LHCN-M2 (cell line): ENCODE measurements around a stretch of chr17.

DNA sequence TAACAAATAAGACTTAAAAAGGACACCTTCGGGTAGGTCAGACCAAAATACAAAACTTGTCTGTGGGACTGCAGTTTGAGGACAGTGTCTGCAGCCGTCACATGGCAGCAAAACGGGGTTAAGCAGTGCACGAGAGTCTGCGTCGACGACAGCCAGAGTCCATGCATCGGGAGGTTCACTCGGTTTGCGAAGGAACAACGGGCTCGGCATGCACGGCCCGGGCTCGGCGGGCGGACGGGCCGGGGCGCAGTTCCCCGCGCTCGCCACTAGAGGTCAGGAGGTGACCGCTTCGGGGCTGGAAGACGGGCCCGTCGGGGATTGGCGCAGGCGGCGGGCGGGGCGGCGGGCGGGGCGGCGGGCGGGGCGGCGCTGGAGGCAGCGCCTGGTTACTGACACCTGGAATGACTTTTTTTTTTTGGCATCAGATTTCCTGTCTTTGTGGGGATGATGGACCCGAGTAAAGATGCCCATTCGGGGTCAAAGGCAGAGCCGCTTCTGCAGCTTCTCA lies 6.4 kb downstream of the SCGB1C2 start:
- RAMPAGE, long total RNA = no peak

DNA sequence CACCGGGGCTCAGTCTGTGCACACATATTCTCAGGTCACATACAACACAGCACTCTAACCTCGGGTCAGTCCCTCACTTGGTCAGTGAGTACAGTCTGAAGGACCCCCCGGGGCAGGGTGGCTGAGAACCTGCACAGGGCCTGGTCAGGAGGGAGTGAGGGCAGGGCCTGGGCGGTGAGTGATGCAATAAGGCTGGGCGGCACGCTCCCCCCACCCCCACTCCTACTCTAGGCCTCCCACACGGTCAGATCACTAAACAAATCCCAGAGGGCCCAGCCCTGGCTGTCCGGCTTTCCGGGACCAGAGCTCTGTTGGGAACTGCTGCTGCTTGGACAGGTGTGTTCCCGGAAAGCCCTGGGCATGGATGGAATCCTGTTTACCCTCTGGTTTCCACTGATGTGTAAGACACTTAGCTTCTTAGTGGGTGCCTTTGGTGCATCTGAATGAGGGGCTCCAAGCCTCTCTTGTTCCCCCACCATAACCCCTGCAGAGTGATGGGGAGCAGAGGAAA lies 972 bp upstream of the DOC2B start:
- RAMPAGE, long total RNA = no peak

GRCh38 chr17:245192-245813 lies 63.9 kb upstream of the DOC2B start:
- RAMPAGE, long total RNA = no peak

GRCh38 chr17:266046-266560 lies 84.7 kb upstream of the DOC2B start:
- RAMPAGE, long total RNA = no peak

- RAMPAGE, long total RNA = no peak
These were observed 48.2 kb downstream of the RPH3AL start for GRCh38 chr17:304323-304907.

DNA sequence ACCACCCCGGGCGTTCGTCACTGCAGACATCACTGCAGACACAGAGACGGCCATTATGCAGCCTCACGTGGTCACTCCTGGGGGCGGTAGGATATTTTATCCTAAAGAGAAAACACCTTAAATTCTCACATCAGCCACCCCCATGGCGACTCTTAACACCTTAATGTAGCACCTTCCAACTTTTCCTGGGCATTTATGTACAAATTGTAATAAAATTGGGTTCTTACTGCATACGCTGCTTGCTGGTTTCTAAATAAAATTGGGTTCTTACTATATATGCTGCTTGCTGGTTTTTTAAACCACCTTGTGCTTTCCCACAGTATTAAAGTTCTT lies 19.4 kb downstream of the RPH3AL start:
- RAMPAGE, long total RNA = no peak

GRCh38 chr17:333547-334624 lies 18.7 kb downstream of the RPH3AL start:
- RAMPAGE, long total RNA = no peak

DNA sequence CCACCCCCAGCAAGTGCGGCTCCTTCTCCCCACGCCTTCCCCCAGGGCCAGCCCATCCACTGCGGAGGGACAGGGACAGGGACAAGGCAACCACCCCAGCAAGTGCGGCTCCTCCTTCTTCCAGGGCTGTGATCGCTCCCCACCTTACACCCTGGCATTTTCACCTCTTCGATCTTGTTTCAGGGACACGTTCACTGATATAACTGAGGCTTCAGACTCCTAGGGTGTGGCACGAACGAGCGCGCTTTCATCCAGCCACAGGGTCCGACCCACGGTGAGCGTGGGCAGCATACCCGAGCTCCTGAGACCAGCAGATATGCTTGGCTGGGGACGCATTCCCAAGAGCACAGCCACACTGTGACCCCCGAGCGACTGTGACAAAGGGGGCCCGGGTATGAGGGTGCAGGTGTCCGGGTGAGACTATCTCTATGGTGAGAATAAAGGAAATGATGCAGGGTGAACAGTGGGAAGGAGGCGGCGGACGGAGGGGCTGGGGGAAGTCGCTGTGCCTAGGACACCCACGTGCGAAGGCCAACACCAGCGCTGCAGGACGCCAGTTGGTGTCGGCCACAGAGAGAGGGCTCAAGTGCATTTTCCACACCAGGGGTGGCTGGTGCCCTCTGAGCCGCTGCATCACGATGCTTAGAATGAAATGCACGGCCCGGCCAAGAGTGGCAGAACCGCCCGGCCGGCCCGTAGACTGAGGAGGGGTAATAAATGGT lies 17.6 kb downstream of the RPH3AL start:
- RAMPAGE, long total RNA = no peak

GRCh38 chr17:522895-523314 lies 112.8 kb downstream of the C17orf97 start:
- RAMPAGE, long total RNA = no peak

GRCh38 chr17:545115-545801 lies 135.1 kb downstream of the C17orf97 start:
- RAMPAGE, long total RNA = no peak

- RAMPAGE, long total RNA = no peak
These were observed 648 bp downstream of the VPS53 start for GRCh38 chr17:713920-714462.

- RAMPAGE, long total RNA = no peak
These were observed 586 bp upstream of the GEMIN4 start for GRCh38 chr17:752464-753236.

DNA sequence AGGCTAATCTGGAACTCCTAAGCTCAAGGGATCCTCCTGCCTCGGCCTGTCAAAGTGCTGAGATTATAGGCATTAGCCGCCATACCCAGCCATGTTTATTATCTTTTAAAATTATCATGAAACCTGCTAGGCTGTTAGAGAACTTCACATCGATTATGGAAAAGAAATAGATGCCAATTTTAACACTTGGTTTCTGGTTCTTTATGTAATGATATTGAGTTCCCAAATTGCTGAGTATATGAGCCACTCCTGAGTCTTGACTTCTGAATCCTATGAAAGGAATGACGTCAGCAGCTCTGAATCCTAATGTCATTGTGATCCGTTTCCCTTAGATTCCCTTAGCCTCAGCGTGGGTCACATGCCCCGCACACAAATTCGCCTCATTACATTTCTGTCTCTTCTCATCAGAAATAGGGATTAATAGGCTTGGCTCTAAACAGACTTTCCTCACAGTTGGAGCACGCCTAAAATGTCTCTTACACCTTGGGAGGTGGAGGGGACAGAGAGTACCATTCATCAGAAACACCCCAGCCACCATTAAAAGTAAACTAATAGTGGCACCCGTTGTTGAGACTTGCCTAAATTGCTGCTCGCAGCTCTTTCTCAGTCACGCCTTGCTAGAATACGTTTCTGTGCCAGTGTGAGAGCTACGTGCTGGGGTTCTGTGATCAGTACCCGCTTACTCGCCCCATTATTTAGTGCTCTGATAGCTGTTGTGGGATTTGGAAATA lies 7.0 kb downstream of the MRM3 start:
- RAMPAGE, long total RNA = no peak

DNA sequence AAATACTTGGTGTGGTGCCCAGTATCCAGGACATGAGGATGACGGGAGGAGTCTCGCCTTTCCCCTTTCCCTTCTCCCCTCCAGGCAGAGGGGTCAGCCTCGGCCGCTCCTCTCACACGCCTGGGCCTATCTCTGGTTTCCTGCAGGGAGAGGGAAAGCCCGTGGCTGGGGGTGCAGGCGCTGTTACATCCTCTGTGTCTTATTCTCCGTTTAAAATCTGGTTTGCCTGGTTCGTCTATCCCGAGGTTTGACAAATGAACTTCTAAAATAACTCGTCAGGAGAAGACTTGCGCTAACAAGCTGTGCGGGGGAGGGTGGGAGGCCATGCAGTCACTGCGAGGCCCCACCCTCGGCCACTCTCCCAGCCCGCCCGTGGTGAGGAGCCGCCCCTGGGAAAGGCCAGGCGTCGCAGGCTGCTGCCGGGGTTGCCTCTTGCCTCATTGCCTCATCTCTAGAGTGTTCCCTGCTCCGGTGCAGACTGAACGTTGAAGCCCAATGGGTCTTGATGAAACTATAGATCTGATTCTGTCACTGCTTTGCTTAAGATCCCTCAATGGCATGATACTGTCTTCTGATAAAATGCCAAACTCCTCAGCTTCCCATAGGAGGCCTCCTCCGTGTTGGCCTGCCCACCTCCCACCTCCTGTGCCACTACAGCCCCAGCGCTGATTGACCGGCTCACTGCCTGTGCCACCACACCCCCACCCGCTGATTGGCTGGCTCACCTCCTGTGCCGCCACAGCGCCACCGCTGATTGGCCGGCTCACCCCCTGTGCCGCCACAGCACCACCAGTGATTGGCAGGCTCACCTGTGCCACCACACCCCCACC lies 7.9 kb downstream of the MRM3 start:
- RAMPAGE, long total RNA = no peak

- RAMPAGE, long total RNA = no peak
These were observed 98.4 kb downstream of the MRM3 start for GRCh38 chr17:880074-881346.

GRCh38 chr17:1002290-1003346 lies 5.7 kb downstream of the TIMM22 start:
- RAMPAGE, long total RNA = no peak

- RAMPAGE, long total RNA = no peak
These were observed 9.1 kb downstream of the TIMM22 start for GRCh38 chr17:1005926-1006557.

GRCh38 chr17:1045324-1045903 lies 48.5 kb downstream of the TIMM22 start:
- RAMPAGE, long total RNA = no peak

DNA sequence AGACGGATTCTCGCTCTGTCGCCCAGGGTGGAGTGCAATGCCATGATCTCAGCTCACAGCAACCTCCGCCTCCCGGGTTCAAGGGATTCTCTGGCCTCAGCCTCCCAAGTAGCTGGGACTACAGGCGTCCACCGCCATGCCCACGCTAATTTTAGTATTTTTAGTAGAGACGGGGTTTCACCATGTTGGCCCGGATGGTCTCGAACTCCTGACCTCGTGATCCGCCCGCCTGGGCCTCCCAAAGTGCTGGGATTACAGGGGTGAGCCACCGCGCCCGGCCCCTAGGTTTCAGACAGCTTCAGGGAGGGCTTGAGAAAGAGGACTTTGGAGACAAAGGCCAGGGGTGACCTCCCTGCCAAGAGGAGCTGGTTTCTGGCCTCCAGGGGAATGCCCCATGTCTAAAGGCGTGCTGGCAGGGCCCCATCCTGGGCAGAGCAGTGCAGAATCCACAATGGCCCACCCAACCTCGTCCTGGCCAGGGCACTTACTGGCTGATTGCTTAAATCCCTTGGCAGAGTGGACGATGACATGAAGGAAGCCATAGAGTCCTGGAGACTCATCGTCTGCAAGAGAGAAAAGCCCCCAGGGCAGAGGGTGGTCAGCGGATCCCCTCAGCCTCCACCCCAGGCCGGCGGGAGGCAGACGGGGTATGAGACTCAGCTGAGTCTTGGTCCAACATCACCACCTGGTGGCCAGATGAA lies 58.8 kb downstream of the TIMM22 start:
- RAMPAGE, long total RNA = no peak

DNA sequence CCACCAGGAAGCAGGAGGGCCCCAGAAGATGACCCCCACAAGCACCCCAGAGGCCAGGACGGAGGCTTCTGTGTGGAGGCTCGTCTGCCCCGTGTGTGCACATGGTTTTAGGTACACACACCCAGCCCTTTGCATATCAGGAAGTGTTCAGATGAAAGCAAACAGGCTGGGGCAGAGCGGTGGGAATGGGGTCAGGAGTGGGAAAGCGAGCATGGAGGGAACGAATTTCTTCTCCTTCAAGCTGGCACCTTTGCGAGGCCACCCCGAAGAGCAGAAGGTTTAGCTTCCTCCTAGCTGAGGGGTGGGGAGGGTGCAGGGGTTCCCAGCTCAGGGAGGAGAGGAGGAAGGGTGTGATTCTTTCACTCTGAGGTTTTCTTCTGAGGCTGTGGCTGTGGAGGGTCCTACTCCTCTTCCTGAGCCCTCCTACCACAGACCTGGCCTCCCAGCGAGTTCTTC lies 83.6 kb downstream of the ABR start:
- RAMPAGE, long total RNA = no peak